ENCODE measurements around a stretch of chr15.

DNA sequence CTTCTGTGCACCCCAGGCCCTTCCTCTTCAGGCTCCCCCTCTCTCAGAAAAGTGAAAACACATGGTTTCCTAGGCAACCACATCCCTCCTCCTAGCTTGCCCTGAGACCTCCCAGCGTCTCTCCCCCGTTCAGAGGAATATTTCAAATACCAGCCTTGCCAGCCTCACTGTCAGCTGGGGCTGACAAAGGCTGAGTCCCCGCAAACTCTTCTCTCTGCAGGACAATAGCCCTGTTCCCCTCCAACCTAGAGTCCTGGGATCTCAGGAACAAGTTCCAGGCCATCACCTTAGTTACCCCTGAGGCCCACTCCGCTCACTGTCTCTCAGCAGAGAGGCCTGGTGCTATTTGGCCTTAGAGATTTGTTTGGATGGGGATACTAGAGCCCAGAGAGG, 44.6 kb upstream of the SMAD6 start:
- RRBS, 2 experiments = no CpG with 5 or more reads among the region's 4 CpGs

GRCh38 chr15:66657856-66658457, 44.1 kb upstream of the SMAD6 start:
- RRBS, 2 experiments = no CpG with 5 or more reads among the region's 9 CpGs

- RRBS, 2 experiments = no CpG with 5 or more reads among the region's 3 CpGs
These were observed 22.9 kb upstream of the SMAD6 start for GRCh38 chr15:66679066-66679509.

DNA sequence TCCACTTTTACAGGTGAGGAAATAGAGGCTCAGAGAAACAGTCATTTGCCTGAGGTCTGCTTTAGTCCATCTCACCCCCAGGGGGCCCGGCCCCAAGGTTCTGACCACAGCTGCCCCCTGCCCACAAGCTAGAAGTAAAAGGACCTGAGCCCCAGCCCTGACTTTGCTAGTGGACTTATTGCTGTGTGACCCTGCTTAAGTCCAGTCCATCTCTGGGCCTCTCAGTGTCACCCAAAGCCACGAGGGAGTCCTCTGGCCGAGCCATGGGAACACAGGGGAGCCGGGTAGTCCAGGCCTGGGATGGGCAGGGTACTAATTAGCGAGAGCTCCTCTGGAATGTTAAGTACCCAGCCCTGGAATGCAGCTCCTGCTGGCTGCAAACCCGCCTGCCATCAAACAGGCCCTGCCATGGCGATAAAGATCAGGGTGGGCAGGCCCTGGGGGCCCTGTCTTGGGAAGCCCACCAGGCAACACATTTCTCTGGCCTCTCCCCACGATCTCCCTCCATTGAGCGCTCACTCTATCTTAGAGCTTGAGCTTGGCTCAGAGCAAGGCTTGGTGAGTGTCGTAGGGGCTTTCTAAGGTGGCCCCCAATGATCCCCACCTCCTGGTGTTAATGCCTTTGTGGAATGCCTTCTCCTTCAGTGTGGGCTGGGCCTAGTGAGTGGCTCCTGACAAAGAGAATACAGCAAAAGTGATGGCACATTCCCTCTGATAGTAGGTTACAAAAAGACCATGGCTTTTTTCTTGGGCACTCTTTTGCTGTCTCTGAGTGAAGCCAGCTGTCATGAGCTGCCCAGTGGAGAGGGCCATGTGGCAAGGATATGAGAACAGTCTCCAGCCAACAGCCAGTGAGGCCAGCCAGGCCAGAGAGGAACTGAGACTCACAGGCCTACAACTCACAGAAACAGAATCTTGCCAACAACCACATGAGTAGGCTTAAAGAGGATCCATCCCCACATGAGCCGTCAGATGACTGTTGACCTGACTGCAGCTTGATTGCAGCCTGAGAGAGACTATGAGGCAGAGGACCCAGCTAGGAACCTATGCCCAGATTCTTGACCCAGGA, 133.1 kb downstream of the SMAD6 start:
- RRBS, 2 experiments = no CpG with 5 or more reads among the region's 11 CpGs

DNA sequence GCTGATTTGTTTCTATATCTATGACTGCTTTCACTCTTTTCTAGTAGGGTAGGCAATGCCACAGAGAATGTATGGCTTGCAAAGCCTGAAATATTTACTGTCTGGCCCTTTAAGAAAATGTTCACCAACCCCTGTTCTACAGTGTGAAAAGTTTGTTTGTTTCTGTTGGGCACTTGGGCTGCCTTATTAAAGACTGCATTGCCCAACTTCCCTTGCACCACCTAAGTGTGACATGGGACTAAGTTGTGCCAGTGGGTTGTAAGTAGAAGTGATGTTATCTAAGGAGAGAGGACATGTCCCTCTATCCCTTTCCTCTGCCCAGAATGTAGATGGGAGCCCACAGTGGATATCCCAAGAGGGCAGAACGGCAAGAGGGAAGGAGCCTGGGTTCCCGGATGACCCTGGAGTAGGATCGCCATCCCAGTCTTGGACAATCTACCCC, 138.6 kb downstream of the SMAD6 start:
- RRBS, 2 experiments = no CpG with 5 or more reads among the region's 3 CpGs

- RRBS, 2 experiments = 2% methylated on average over 15 to 21 of the region's 58 CpGs
These were observed 140.0 kb downstream of the SMAD6 start for GRCh38 chr15:66841837-66842697.

DNA sequence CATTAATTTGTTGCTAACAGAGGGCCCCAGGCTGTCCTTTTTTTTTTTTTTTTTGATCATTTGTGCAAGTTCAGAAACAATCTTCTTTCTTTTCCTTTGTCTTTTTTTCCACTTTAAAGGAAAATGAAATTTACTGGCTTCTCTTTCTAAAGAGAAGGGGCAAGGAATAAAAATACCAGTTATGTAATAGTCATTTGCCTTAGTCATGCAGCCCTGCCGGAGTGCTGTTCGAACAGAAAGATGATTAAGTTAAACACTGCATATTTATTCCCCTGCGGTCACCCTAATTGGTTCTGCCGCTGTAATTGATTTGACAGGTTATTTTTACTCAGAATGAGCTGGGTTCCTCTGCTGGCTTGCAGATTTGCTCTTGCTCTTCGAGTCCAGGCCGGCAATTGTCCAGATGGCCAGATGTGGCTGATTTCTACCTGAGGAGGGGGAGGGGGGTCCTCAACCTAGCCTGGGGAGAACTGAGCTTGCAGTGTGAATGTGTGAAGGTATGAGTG, 23.5 kb upstream of the SMAD3 start:
- RRBS, 2 experiments = no CpG with 5 or more reads among the region's 6 CpGs

DNA sequence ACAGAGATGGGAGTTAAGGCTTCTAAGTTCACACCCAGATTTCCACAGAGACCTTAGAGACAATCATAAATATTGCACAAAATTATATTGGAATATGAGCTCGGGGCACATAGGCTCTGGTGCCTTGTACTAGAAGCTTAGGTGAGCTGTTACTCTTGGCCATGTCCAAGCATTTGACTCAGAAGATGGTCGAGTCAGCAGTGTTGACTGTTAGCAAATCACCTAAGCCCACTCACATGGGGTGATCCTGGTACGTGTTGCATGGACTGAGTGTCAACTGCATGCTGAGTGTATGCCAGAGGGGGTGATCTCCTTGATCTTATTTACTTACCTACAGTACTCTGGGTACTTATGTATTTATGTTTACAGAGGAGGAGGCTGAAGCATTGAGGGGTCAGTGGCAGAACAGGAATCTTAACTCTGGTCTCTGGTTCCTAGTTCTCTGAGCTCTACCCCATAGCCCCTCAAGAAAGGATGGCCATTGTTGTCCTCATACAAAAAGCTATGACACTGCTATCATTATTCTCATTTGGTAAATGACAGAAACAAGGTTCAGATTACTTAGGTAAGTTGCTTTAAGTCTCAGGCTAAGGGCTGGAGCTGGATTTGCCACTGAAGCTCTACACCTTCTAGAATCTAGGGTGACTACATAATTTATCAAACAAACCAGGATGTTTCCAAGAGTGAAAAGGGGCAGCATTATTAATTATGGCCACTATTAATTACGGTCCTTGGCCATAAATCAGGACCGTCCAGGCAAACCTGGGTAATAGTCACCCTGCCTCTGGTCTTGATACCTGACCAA, 14.1 kb downstream of the SMAD3 start:
- RRBS, 2 experiments = no CpG with 5 or more reads among the region's 5 CpGs

DNA sequence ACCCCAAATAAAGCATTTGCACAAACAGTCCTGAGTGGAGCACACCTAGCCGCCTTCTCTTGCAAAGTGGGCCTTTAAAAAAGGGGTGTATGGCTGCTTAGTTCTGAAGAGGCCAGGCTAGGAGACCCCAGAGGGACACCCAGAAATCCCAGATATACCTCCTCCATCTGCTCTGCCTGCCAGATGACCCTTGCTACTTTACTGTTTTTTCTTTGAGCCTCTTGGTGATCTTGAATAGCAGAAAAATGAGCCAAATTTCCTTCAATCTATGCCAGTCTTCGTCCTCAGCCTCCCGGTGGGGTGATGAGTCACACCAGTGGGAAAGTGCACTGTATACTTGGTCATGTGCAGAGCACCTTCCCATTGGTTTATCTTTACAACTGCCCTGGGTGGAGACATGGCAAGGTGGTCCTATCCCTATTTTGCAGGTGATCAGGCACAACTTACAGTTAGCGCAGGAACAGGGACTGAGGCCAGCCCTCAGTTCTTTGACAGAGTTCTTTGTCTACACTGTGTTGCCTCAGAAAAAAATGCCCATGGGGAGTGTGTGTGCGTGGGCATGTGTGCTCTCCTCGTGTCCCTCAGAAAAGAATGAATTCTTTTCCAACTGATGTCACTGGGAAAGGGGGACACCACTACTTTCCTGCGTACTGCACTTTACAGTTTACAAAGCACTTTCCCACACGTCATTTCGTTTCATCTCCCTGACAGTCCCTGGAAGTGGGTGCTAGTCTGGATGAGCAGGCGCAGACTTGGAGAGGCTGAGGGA, 23.8 kb downstream of the SMAD3 start:
- RRBS, 2 experiments = no CpG with 5 or more reads among the region's 10 CpGs

GRCh38 chr15:67192401-67193273, 61.8 kb downstream of the AAGAB start:
- RRBS, 2 experiments = no CpG with 5 or more reads among the region's 6 CpGs

DNA sequence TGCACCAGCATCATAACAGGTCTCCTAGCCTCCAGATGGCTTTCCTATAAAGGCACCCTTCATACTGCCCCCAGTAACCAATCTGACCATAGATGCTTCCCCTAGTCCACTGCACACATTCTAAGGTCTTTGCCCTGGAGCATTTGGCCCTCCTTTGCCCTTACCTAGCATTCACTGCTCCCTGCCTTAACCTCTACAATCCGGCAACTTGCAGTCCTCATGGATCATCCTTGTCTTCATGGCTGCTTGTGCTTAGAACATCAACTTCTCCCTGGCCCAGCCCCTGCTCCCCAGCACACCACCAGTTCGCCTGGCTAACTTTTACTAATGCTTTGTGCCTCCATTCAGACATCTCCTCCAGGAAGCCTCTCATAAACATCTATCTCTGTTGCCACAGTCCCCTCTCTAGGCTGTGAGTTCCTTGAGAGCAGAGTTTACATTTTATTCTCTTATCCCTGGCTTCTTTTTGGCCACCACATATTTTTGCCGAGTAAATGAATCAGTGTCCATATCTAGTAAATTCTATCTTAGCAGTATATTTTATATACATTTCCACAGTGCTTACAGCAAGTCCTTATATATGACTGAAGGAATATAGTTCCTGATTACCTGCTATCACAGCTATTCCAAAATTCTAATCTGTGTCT, 57.1 kb downstream of the AAGAB start:
- RRBS, 2 experiments = no CpG with 5 or more reads among the region's 3 CpGs

DNA sequence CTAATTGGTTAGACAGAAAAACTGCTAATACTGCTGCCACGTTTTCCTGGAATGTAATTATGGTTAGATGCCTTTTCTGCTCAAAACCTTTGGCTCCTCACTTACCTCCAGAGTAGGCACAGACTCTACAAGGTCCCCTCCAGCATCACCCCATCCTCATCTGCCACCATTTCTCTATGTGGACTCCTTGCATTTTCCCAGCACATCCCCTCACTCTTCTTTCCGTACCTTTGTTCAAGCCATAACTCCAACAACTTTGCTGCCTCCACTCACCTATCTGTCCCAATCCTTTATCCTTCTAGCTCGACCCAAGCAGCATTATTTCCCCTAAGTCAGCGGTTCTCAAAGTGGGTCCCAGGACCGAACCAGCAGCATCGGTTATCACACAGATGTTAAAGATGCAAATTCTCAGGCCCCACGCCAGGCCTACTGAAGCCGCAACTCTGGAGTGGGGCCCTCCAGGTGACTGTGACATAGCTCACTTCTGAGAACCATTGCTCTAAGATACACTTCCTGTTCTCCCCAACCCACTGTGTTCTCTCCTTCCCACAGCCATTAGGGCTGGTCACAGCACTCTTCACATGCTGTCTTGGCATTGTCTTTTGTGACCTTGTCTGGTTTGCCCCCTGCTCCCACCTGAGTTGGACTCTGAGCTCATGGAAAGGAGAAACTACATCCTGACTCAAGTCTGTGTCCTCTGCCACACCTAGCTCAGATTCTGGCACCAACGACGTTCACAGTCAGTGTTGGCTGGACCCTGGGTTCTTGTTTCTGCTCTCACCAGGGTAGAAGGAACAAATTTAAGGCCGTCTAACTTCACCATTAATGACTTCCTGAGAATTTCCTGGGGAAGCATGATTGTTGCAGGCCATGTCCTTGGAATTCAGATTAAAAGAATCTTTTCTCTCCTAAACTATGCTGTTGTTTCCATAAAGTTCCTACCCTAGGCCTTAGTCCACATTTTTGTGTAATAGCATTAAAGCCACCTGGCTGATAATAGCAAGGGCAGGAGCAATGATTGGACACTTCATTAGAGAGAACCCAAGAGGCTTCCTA, 56.1 kb downstream of the AAGAB start:
- RRBS, 2 experiments = no CpG with 5 or more reads among the region's 11 CpGs

DNA sequence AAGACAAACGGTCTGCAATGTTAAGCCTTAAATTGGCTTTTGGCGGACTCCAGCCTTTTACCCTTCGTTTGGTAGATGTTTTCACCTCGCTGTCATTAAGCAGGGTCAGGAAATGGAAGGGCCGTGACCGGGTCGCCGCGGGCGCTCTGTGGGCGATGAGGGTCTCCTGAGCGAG, 289 bp upstream of the MAP2K5 start:
- RRBS, 2 experiments = 0 to 2% methylated on average over 6 of the region's 12 CpGs

DNA sequence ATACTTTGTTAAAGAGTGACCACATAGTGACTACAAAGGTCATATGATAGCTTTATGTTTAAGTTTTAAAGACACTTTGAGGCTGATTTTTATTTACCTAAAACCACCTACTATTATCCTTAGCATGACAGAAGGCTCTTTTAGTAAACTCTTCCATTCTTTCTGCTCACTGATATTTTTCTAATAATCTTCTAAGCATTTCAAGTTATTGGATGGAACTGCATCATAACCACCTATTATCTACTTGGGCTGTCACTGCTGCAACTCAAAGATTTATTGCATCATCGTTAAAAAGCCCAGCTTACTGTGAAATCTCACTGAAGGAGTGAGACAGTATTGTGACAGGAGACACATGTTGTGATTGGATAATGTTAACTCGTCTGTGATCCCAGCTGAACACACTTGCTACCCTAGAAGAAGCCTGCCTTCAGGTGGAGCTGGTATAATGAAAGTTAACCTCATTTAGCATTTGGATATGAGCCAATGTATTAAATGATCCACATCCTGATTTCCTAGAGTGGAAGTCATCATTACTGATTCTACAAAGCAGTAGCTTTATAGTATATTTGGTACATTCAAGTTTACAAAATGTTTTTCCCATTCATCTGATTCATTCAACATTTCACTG, 138.1 kb downstream of the MAP2K5 start:
- RRBS, 2 experiments = no CpG with 5 or more reads among the region's 2 CpGs

GRCh38 chr15:67851307-67851738, 26.0 kb downstream of the SKOR1 start:
- RRBS, 2 experiments = no CpG with 5 or more reads among the region's 3 CpGs

GRCh38 chr15:68184763-68185663, 20.1 kb downstream of the CALML4 start:
- RRBS, 2 experiments = no CpG with 5 or more reads among the region's 5 CpGs

- RRBS, 2 experiments = no CpG with 5 or more reads among the region's 9 CpGs
These were observed 13.1 kb downstream of the FEM1B start for GRCh38 chr15:68290485-68291118.

DNA sequence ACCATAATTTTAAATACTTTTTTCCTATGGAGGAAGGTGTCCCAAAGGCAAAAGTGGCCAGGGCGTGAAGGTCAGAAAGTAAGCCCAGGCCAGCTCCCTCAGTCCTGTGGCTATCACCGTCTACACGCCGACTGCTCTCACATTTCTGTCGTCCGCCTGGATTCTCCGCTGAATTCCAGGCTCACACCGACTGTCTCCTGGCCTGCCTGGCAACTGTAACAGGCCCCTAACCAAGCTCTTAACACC, 26.8 kb downstream of the FEM1B start:
- RRBS, 2 experiments = no CpG with 5 or more reads among the region's 8 CpGs

GRCh38 chr15:68421025-68421509, 10.9 kb downstream of the ITGA11 start:
- RRBS, 2 experiments = no CpG with 5 or more reads among the region's 8 CpGs

GRCh38 chr15:68481660-68482088, 49.7 kb upstream of the ITGA11 start:
- RRBS, 2 experiments = no CpG with 5 or more reads among the region's 3 CpGs